ENCODE measurements around the gene TFAP2C.

DNA sequence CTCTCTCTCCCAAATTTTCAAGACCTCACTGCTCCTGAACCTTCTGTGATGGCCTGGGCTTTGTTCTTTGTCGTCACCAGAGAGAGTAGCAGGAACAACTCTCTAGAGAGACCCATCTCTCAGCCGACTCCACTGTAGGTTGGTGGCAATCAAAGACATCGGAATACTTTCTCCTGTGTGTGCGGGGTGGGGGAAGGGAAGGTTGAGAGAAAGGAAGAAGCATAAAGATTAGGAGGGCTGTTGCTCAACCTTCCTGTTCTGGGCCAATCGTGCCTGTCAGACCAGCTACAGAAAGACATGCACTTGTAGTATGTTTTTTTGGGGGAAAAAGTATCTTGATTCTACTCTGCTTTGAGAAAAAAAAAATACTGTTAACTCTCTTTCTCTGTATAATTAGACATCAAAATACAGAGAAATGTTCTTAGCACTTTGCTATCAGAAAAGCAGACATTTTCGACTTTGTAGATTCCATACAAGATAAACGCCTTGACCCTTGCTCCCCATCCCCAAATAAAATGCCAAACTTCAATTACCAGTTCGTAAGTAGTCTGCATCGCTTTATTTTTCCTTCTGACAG is 84.5 kb upstream of the ZNF217 start:
- PRO-cap, result no peak

- PRO-cap, result no peak
Observed at GRCh38 chr20:53763610-53764563, 170.2 kb upstream of the ZNF217 start.

DNA sequence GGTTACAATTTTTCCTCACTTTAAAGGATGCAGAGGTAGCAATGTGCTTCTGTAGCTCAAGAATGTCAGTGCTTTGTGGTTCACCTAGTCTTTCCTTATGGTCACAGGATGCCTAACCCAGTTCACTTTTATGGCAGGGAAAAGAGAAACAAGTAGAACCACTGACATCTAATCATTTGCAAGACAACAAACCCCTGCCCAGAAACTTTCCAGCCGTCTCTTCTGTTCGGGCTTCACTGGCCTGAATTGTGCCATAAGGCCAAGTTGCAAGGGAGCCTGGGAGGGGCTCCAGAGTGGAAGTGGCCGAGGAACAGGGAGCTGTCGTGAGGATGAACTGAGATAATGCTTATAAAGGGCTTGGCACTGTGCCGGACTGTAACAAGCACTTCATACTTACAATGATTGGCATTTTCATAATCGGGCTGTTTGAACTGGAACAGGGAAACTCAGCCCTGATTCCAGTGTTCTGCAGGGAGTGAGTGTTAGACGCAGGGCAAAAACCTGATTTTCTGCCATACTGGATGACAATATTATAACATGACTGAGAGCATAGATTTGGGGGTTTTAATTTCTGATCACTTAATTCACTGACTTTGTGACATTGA is 212.6 kb downstream of the BCAS1 start:
- PRO-cap, result no peak

DNA sequence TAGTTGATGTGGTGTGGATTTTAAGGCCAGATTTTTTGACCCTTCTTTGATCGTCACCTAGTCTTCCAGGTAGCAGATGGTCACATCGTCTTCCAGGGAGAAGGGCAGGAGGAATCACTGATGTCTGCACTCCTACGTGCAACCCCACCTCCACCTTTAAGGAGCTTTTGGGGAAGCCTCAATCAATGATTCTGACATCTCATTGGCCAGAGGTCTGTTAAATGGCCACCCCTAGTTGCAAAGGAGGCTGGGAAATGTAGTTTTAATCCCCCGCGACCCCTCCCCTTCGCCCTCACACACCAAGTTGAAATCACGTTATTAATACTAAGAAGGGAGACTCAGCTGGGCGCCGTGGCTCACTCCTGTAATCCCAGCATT is 151.5 kb downstream of the BCAS1 start:
- PRO-cap, result no peak

- PRO-cap, result no peak
Observed at GRCh38 chr20:53922770-53923459, 147.5 kb downstream of the BCAS1 start.

DNA sequence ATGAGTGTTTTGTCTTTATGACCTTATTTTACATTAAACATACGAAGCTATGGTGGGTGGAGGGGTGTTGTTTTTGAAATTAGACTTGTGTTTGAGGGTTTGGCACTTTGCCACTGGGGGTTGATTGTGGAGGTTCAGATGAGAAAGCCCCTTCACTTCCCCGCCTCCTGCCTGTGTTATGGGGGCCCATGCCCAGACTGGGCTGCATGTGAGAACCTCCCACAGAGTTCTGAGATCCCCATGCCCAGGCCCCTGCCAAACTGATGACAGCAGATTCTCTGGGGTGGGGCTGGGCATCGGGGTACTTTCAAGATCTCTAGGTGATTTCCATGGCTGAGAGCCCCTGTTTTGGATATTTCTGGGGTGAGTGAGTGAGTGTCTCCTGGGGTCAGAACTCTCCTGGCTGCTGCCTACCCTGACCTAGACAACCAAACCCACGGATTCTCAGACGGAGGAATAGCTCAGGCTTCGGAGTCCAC is 6.4 kb downstream of the BCAS1 start:
- PRO-cap, result no peak

DNA sequence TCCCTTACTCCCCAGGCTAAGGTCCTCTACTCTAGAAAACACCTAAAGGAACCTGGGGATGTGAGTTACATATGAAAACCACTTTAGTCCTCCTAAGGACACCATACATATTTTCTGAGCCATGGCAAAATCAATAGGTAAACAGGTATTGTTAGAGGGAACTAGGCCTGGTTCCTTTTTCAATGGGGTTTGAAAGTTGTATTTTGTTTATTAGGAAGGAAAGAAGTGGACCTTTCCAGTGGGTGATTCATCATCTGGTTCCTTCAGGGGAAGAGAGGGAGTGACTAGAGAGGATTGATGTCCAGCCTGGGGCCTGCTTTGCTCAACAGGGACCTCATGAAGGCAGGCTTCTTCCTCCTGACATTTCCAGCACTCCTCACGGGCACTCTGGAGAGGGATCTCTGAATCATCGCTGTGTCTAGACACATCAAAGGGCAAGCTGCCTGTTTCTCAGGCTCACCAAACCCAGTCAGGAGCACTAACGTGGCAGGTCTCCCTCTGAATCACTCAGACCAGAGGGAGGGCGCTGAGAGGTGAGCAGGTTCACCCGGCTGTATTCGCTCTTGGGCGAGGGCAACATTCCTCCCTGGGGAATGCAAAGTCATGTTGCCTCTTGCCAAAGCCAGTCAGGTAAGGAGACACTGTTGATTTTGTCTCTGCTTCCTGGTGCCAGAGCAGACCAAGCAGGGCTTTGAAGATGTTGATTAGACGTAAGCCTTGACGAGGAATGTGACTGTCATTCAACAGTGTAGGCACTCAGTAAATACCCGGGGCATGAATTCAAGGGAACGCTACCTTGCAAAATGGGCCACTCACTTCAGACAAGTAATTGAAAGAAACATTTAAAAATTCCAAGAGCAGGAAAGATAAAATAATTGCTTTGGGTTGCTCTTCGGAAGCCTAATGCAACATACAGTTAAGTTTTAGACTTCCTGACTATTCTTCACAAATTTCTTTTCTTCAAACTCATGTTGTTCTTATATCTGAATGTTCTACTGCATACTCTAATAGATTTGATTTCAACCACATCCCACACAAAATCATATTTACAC is 50.2 kb downstream of the CYP24A1 start:
- PRO-cap, result no peak

DNA sequence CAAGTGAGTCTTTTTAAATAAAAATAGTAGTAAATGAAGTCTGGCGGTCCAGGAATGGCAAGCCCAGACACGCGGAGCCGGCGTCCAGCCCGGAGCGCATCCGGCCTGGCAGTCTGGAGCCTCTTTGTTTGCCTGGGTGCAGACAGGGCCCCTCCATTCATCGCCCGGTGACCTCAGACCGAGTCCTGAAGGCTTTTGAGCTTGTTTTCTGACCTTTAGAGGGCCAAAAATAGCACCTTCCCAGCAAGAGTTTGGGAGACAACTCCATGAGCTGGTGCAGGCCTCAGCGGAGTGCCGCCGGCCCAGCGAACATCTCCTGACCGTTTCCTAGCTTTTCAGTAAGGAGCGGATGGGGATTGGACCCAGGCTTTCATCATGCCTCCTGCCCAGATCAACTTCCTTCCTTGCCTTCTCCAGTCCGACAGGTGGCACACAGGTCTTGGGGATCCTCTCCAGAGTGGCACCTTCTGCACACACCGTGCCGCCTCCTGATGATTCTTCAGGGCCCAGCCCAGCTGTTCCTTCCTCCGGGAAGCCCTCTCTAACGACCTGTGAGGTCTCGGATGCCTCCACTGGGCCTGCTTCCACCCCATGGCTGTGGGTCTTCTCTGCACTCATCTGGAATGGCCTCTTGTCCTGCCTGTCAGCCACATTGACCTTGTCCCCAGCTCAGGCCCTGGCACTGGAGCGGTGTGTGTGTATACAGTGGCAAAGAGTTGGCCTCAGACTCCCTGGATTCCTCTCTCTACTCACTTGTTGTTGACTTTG is 1.2 kb downstream of the FAM210B start:
- PRO-cap, result unidirectional peak, minus-strand start at position 115 of the sequence; unidirectional peak, minus-strand start at position 187 of the sequence

DNA sequence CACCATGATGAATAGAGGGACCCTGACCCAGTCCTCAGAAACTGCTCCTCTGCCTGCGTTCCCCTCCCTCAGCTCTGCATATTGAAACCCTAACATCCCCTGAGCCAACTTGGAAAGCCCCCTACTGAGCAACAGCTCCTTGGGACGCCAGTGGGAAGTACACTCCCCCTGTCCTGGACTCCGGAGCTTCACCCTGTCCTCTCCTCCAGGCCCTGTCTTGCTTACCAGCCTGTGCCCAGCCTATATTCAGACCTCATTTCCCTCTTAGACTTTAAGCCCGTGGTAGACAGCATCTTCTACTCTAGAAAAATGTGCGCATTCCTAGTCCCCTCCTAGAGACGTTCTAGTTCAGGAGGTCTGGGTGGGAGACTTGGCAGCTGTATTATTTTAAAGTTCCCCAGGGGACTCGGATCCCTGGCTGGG is 24.2 kb upstream of the RTF2 start:
- PRO-cap, result no peak

DNA sequence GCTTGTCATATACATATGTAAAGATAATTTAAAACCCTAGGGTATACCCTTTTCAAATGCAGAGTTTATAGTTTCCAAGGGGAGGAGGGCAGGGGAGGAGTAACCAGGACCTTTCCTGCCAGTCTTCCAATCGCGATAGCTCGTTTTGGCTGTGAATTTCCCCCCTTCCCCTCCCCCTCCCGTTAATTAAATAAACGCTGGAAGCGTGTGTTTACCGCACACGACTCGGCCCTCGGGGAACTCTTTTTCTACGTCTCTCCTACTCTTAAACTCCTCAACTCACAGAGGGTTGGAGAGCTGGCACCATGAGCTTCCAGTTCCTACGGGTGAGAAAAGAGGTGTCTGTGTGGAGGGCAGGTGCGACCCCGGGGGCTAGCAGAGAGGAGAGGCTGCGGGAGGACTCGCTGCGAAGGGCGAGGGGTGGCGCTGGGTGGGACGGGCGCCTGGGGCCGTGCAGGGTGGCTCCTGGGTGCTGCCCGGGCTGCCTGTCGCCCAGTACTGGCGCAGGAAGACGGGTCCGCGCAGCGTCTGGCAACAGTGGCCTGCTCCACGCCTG is 4.2 kb upstream of the TFAP2C start:
- PRO-cap, result no peak

GRCh38 chr20:56628902-56629489 is at the start of gene TFAP2C:
Gene TFAP2C, plus strand, starts transcription at chr20:56629306.
- PRO-cap, result unidirectional peak, plus-strand start at chr20:56629278; unidirectional peak, plus-strand start at chr20:56629306

DNA sequence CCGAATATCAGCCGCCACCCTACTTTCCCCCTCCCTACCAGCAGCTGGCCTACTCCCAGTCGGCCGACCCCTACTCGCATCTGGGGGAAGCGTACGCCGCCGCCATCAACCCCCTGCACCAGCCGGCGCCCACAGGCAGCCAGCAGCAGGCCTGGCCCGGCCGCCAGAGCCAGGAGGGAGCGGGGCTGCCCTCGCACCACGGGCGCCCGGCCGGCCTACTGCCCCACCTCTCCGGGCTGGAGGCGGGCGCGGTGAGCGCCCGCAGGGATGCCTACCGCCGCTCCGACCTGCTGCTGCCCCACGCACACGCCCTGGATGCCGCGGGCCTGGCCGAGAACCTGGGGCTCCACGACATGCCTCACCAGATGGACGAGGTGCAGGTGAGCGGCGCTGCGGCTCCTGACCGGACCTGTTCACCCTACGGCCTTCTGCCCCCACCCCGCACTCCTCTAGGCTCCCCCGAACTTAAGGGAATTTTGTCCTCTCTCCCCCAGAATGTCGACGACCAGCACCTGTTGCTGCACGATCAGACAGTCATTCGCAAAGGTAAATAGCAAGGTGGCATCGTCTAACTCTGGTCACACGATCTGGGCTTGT is 2.3 kb downstream of the TFAP2C start:
- PRO-cap, result no peak

DNA sequence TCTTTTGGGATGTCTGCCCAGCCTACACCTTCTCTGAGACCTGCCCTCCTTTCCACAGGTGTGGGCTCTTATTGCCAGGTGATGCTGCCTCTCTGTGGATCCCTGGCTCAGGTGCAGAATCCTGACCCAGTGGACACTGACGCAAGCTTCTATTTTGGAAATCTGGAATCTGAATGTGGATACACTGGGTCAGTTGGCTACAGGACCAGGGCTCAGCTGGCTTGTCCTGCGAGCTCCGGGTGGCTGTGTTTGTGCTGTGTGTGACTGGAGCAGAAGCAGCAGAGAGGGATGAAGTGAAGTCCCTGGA is 54.4 kb downstream of the TFAP2C start:
- PRO-cap, result no peak

DNA sequence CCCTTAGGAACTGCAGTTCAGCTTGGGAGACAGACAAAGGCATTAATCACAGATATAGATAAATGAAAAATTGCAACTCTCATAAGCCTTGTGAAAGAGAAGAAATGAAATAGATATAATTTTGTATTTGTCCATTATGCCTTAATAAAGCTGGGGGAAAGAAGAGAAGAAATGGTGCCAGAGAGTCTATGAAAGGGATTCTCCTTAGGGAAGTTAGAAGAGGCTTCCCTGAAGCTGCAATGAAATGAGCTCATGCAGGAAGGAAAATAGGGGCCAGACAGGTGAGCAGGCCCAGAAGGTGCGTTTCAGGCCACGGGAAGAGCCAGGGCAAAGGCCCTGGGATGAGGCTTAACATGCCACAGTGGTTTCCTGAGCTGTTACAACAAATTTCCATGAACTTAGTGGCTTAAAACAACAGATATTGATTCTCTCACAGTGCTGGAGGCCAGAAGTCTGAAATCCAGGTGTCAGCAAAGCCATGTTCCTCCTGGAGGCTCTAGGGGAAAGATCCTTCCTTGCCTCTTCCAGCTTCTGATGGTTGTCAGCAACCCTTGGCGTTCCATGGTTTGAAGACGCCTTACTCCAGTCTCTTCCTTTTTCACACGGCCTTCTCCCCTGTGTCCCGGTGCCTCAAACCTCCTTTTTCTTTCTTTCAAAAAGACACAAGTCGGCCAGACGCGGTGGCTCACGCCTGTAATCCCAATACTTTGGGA is 167.9 kb downstream of the TFAP2C start:
- PRO-cap, result no peak

- PRO-cap, result bidirectional peak, plus-strand start at chr20:57148600, minus-strand start at chr20:57148471
Observed at GRCh38 chr20:57148133-57148885, 118.1 kb downstream of the BMP7 start.

- PRO-cap, result bidirectional peak, plus-strand start at chr20:57157285, minus-strand start at chr20:57157230
Observed at GRCh38 chr20:57156949-57157433, 109.5 kb downstream of the BMP7 start.

- PRO-cap, result bidirectional peak, plus-strand start at chr20:57157666, minus-strand start at chr20:57157510
Observed at GRCh38 chr20:57157434-57157803, 109.0 kb downstream of the BMP7 start.

GRCh38 chr20:57375158-57375646 is 16.0 kb upstream of the RBM38 start:
- PRO-cap, result no peak

DNA sequence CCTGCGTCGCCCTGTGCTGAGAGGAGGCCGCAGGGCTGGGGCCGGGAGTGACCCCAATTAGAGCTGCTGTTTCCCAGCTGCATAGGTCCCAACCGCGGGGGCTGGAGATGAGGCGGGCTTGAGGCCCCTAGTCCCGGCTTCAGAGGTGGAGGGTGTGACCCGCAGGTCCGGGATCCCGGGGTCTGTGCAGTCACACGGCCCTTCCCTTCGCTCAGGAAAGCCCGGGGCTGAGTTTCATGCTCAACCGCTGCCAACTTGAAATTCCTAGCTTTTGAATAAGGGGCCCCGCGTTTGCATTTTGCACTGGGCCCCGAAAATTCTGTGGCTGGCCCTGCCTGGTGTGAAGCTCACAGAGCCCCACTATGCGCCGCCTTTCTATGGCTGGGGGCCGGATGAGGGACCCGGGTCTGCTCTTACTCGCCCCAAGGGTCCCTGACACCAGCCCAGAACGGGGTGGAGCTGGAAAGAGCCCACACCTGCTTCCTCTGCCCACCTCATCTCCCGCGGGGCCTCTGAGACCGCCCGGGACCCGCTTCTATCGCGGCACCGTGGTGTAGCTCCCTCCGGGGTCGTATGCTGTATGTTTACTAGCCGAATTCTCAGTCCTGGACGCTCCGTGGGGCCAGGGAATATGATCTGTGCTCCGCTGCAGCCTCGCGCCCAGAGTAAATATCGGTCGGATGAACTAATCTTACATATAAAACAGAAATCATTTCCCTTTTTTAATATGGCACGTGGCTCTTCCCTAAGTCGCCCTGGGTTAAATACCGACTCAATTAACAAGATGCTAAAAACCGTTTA is 750 bp upstream of the RBM38 start:
- PRO-cap, result no peak

- PRO-cap, result no peak
Observed at GRCh38 chr20:57531941-57532513, 7.1 kb upstream of the CTCFL start.